Pulmonary artery (tissue), 1 donor: ENCODE results near the gene ST6GAL1.

- PRO-cap = no peak
Measured at GRCh38 chr3:185328679-185329431, 34.1 kb upstream of the MAP3K13 start.

GRCh38 chr3:185335526-185336291 lies 27.2 kb upstream of the MAP3K13 start:
- PRO-cap = no peak

GRCh38 chr3:185489429-185489969 lies 9.3 kb downstream of the TMEM41A start:
- PRO-cap = no peak

DNA sequence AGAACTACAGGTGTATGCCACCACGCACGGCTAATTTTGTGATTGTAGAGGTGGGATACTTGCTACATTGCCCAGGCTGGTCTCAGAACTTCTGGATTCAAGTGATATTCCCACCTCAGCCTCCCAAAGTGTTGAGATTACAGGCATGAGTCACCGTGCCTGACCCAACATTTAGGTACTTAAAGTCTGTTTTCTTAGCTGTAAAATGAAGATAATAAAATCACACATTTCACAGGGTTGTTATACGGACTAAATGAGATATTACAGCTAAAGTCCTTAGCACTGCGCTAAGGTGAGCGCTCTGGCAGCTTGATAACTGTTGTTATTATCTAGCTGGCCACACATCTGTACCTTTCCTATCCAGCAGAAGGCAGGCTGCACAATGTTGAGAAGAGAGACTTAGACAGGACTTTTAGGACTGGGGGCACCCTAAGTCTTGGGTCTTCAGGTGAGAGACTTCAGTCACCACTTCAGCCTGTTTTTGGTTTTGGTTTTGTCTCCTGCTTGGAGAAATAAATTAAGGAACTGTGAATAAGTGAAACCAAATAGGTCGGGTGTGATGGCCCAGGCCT lies 2.7 kb upstream of the LIPH start:
- PRO-cap = no peak

DNA sequence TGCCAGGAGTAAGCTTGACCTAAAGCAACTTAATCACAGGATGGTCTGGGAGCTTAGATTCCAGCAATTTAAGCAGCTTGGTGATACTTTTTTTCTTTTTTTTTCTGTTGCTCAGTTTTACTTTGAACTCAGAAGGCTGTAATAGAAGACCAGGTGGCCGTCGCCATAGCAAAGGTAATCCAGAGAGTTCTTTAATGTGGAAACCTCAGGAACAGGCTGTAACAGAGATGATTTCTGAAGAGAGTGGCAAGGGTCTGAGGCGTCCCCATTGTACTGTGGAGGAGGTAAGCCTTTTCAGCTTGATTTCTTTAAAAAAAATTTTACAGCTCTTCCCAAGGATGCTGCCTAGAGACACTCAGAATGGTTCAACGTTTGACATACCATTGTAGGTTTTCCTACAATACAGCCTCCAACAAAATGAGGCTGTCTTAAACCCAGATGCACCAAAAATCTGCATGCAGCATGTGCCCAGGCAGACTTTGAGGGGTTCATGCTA lies 20.2 kb downstream of the SENP2 start:
- PRO-cap = no peak

- PRO-cap = no peak
Measured at GRCh38 chr3:185702454-185703211, 116.5 kb downstream of the SENP2 start.

DNA sequence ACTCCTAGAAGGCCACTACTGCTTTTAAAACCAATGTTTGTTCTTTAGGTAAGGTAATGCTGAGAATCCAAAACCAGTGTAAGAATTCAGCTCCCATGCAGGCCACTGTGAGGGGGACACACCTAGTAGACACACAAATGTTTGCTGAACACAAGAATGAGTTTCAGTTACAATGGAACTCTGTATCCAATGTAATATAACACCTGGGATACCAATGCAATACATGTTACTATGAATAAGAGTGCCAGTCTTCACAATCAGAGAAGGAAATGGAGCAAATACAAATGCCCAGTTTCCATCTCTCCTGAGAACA lies 65.9 kb downstream of the IGF2BP2 start:
- PRO-cap = no peak

DNA sequence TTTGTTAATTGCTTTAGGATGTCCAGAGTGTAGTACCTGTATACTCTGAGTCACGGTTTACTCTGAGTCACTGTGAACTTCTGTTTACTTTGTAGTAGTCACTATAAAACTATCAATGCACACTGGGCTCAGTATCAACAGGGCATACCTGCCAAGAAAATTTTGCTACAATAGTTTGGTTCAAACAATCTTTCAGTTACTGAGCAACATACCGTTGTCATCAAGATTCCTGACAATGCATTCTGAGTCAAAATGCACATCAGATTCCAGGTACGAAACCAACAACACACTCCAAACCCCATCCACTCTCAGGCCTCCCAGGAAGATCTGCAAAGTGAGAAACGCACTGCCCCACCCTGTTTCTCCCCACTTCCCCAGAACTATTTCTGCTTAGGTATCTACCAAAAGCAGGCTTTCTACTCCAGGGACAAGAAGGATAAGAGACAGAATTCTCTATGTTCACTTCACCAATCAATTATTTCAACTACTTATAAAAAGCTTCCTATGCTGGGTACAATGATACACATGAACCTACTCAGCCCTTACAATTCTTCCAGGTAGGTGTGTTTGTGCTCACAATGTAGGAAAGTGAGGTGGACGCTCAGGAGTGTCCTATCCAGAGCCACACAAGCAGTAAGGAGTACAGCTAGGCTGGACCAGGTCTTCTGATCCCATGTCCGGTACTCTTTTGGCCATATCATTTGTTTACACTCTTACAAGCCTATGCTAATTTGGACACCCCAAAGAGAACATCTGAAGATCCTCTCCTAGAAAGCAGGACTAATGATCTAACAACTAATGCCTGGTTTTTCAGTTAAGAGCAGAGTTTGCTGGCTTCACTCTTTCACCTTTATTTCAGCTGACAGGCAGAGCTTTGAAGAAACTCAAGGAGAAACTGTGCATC lies 27.9 kb downstream of the IGF2BP2 start:
- PRO-cap = no peak

DNA sequence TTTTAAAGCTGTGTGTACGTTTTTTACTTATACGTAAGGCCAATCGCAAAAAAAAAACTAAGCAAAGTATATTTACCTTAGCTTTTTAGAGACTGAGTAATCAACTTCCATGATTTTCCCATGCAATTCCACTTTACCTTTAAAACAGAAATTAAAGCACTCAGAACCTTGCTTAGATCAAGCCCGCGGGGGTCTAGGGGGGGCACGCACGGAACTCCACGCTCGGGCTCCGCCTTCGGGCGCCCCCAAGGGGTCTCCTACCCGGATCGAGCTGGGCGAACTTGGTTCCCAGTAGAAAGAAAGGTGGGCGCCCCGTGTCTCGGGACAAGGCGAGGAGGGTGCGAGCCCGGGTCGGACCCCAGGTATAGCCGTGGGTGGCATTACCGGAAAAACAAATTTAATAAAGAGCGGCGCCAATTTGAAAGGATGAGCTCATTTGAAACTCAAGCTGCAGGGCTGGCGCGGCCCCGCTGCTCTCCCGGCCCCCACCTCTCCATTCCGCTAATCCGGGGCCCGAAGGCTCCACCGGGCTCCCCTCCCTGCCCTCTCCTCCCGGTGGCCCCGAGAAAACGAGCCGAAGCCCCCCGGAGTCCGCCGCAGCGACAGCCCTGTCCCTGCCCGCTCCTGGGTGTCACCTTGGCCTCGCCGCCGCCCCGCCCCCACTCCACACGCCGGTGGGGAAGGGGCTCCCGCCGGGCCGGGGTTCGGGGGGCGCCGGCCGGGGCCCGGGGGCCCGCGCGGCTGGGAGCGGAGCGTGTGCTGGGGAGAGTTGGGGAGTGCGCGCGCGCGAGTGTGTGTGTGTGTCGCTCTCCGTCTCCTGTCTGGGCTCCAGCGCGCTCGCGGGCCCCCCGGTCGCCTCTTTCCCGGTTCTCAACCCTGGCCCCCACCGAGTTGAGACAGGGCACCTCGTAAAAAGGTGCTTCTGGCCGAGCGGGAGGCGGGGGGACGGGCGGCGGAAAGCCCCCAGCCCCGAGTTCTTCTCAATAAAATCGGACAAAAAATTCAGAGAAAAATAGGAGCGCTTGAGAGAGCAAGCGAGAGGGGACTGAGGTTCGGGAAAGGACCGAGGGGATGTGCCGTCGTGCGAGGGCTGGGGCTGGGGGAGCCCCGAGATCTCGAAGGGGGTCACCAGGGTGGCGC lies 1.4 kb downstream of the IGF2BP2 start:
- PRO-cap = bidirectional peak, plus-strand start at position 795 of the sequence, minus-strand start at position 626 of the sequence

GRCh38 chr3:185986238-185986538 lies 48.4 kb upstream of the TRA2B start:
- PRO-cap = no peak

- PRO-cap = no peak
Measured at GRCh38 chr3:186225807-186226006, 116.8 kb upstream of the ETV5 start.

- PRO-cap = no peak
Measured at GRCh38 chr3:186255865-186256352, 106.1 kb downstream of the DGKG start.

- PRO-cap = no peak
Measured at GRCh38 chr3:186618358-186618893, 5.6 kb downstream of the AHSG start.

GRCh38 chr3:186786800-186787668 lies 3.7 kb downstream of the EIF4A2 start:
- PRO-cap = no peak

DNA sequence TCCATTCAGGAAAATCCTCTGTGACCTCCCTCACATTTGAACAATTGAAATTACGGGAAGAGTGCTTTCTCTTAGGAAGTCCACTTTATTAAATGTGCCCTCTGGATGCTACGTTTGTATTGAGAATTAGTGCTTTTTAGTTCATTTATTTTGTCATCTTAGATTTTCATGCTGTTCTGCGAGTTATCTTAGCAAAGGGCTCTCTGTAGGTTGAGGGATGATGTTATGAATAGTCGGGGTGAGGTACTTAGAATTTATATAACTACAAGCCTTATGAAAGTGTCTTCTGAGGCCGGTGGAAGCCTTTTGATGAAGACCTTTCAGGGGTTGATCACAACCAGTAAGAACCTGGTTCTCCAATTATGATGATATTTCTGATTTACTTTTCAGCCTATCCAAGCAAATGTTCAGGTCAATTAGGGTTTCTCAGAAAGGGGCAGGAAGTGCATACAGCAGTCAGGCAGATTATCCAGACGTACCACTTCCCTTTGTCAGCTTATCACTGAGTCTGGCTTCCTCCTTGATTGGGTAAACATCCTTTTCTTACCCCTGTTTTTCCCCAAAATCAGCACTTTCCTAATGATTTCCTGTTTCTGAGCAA lies 28.6 kb downstream of the ADIPOQ start:
- PRO-cap = no peak

DNA sequence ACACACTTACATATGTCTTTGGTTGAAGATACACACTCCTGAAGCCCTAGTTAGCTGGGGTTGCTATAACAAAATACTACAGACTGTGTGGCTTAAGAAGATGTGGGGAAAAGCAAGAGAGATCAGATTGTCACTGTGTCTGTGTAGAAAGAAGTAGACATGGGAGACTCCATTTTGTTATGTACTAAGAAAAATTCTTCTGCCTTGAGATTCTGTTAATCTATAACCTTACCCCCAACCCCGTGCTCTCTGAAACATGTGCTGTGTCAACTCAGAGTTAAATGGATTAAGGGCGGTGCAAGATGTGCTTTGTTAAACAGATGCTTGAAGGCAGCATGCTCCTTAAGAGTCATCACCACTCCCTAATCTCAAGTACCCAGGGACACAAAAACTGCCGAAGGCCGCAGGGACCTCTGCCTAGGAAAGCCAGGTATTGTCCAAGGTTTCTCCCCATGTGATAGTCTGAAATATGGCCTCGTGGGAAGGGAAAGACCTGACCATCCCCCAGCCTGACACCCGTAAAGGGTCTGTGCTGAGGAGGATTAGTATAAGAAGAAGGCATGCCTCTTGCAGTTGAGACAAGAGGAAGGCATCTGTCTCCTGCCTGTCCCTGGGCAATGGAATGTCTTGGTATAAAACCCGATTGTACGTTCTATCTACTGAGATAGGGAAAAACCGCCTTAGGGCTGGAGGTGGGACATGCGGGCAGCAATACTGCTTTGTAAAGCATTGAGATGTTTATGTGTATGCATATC lies 37.0 kb upstream of the ST6GAL1 start:
- PRO-cap = no peak

GRCh38 chr3:186908786-186909543 lies 21.4 kb upstream of the ST6GAL1 start:
- PRO-cap = no peak

- PRO-cap = bidirectional peak, plus-strand start at chr3:186930497, minus-strand start at chr3:186930413; unidirectional peak, plus-strand start at chr3:186930914
Measured at GRCh38 chr3:186929955-186931154, at the start of gene ST6GAL1. Gene ST6GAL1, plus strand, starts transcription at chr3:186930526.

- PRO-cap = no peak
Measured at GRCh38 chr3:186952769-186953376, 22.5 kb downstream of the ST6GAL1 start.

GRCh38 chr3:186966252-186967122 lies 36.2 kb downstream of the ST6GAL1 start:
- PRO-cap = no peak